Esophagus squamous epithelium (tissue), 4 donors: ENCODE measurements around a stretch of chr18.

GRCh38 chr18:170271-170999 is 12.1 kb downstream of the USP14 start:
- PRO-cap, result no peak
- RAMPAGE, long total RNA, 4 experiments, result no peak in any of the 4 experiments

DNA sequence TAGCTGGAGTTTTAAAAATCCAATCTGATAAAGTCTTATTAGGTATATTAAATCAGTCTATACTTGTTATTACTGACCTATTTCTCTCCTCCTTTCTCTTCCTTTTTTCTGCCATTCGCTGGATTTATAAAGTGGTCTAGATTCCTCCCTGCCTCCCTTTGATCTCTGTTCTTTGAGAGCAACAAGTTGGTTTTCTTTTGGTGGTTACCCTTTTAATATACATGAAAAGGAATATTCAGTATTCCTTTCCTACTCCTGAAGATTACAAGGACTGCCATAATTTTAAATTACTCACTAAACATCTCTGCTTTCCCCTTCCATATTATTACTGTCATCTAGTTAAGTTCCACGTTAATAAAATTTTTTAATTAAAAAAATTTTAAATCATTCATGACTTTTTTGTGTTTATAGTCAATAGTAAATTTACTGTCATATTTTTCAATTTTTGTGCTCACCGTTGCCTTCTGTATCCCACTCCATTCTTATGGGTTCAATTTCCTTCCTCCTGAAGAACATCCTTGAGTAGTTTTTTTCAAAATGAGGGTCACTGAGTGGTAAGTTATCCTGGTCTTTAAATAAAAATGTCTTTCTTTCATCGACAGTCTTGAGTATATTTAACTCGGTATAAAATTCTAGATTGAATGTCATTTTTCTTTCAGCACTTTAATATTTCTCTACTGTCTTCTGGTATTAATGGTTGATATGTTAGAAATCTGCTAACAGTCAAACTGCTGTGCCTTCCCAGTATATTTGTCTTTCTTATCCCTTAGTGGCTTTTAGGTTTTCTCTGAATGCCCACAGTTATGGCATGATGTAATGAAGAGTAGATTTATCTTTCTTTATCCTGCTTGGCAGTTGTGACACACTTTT is 23.8 kb downstream of the THOC1 start:
- PRO-cap, result no peak
- RAMPAGE, long total RNA, 4 experiments, result no peak in any of the 4 experiments

- PRO-cap, result unidirectional peak, minus-strand start at chr18:268477; unidirectional peak, minus-strand start at chr18:268827
- RAMPAGE, long total RNA, 4 experiments, result no peak in any of the 4 experiments
These were observed 731 bp upstream of the THOC1 start for GRCh38 chr18:268336-269219.

DNA sequence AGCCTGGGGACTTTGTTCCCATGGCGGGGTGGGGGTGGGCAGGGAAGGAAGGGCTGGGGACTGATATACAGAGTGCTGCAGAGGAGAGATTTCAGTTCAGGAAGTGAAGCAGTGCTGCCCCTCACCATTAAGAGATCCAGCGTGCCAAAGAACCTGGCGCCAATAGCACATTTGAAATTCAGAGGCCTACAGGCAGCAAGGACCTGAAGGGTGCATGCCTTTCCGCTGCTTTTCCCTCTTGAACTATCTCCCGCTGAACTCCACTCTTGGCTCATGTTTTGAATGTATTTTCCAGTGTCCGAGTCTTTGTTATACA is 94.7 kb upstream of the THOC1 start:
- PRO-cap, result no peak
- RAMPAGE, long total RNA, 4 experiments, result no peak in any of the 4 experiments

- PRO-cap, result no peak
- RAMPAGE, long total RNA, 4 experiments, result no peak in any of the 4 experiments
These were observed 43.3 kb downstream of the COLEC12 start for GRCh38 chr18:457107-457725.

DNA sequence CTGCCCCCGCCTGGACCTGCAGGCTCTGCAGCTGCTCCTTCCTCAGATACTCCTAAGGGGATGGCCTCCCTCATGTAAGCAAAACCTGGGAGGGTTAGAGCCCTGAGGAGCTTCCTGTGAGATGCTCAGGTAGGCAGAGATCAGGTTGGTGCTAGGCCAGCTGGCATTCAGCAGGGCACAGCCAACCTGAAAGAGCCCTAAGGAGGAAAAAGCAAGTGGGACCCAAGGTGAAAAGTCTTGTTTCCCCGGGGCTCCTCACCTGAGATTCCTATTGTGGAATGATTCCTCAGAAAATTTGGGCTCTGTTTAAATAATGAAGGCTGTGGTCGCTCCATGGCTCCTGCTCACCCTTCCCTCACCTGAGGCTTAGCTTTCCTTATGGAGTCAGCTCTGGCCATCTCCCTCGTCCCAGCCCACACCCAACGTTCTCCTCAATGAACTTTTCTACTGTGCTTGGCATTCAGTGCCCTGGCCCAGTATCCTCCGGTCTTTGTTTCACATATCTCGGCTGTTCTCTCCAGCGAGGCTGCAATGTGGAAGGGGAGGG is 23.9 kb downstream of the TYMS start:
- PRO-cap, result no peak
- RAMPAGE, long total RNA, 4 experiments, result no peak in any of the 4 experiments

- PRO-cap, result no peak
- RAMPAGE, long total RNA, 4 experiments, result no peak in any of the 4 experiments
These were observed 656 bp upstream of the ENOSF1 start for GRCh38 chr18:713044-713528.

DNA sequence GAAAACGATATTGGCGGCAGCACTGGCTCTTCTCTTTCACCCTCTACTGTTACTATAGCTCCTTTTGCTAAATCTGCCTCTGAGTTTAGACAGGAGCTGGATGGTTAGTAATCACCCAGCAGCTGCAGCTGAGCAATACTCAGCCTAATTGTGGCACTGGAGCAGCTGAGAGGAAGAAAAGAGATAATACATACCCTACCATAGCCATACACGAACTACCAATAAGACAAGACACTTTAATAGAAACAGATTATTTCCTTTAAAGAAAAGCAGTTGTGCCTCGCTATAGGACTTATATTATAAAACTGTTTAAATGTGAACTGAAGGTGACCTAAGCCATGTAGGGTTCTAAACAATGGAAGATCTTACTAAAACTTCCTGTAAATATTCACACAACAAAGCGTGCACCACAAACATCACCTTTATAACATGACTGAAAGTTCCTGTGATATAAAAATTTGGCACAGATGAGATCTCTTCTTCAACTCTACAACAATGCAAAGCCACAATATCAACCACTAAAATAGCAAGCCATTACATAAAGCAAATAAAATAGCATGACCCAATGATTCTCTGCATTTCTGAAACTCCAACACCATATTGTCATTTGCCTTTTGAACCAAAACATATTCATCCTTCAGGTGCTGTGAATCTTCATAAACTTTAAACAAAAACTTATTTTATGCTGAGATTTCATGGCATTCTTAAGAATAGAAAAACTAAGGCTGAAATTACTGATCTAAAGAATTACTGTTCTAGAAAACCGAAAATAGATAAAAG is 3.6 kb downstream of the YES1 start:
- PRO-cap, result no peak
- RAMPAGE, long total RNA, 4 experiments, result no peak in any of the 4 experiments

DNA sequence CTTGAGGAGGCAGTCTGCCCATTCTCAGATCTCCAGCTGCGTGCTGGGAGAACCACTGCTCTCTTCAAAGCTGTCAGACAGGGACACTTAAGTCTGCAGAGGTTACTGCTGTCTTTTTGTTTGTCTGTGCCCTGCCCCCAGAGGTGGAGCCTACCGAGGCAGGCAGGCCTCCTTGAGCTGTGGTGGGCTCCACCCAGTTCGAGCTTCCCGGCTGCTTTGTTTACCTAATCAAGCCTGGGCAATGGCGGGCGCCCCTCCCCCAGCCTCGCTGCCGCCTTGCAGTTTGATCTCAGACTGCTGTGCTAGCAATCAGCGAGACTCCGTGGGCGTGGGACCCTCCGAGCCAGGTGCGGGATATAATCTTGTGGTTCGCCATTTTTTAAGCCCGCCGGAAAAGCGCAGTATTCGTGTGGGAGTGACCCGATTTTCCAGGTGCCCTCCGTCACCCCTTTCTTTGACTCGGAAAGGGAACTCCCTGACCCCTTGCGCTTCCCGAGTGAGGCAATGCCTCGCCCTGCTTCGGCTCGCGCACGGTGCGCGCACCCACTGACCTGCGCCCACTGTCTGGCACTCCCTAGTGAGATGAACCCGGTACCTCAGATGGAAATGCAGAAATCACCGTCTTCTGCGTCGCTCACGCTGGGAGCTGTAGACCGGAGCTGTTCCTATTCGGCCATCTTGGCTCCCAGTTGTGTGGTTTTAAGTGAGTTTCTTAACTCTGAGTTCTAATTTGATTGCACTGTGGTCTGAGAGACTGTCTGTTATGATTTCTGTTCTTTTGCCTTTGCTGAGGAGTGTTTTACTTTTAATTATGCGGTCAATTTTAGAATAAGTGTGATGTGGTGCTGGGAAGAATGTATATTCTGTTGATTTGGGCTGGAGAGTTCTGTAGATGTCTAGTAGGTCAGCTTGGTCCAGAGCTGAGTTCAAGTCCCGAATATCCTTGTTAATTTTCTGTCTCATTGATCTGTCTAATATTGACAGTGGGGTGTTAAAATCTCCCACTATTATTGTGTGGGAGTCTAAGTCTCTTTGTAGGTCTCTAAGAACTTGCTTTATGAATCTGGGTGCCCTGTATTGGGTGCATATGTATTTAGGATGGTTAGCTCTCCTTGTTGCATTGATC is 71.9 kb downstream of the ADCYAP1 start:
- PRO-cap, result no peak
- RAMPAGE, long total RNA, 4 experiments, result start-site peak on the plus strand in 1 of 4 experiments, centred at position 585 of the sequence, 13 reads per replicate

DNA sequence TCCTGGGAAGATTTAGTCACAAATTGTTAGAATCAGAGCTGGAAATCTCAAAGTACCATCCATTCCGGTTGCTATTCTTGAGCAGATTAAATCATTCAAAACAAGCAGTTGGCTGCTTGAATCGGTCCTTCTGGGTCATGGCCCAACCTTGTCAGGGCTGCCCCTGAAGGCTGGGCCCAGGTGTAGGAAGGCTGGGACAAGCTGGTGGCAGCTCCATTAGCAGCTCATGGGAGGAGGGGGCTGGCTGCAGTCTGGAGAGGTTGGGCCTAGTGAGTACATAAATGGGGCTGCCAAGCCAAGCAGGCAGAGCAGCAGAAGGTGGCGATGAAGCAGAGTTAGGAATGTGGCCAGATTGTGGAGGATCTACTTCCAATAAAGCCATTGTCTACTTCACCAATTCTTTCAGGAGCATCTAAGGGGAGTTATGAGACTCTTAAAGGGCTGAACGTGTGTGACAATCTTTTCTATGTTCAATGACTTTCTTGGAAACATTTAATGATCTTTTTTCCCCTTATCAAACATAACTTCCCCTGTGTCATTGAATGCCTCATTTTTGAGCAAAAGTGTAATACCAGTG is 81.4 kb downstream of the ADCYAP1 start:
- PRO-cap, result no peak
- RAMPAGE, long total RNA, 4 experiments, result no peak in any of the 4 experiments

DNA sequence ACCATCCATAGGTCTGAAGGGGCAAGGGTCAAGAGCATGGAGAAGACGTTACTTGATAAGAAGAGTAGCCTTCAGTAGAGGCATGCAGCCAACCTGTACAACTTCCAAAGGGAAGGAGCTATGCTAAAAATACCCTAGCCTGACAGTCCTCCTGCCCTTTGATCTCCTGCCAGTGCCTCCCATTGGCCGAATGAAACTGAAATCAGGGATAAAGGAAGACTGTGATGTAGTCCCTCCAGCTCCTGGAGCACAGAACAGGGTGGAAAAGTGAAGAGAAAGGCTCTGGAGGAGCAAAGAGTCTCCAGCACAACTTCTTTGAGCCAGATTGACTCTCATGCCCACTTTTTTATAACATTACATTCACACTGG is 487.4 kb downstream of the ADCYAP1 start:
- PRO-cap, result no peak
- RAMPAGE, long total RNA, 4 experiments, result no peak in any of the 4 experiments

DNA sequence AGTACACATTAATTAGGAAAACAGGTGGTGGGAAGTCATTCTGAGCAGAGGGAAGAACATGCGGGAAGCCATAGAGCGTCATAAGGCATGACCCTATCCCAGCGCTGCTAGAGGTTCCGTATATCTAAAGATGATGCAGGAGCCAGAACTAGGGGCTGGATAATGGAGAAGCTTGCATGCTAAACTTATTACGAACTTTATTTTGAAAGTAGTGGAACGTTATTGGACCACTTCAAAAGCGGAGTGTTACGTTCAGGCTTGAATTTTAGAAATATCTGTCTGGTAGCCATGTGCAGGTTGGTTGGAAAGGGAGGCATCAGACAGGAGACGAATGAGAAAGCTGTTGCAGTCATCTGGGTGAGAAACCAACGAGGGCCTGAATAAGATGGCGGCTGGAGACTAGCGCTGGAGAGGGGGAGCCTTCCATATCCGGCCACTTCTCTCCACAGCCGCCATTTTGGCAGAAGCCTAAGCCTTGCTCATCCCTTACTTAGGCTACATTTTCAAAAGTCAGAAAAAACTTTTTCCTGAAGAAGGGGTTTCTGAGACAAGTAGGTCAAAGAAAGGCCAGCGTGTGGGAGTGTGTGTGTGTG is 220.8 kb downstream of the METTL4 start:
- PRO-cap, result no peak
- RAMPAGE, long total RNA, 4 experiments, result no peak in any of the 4 experiments

DNA sequence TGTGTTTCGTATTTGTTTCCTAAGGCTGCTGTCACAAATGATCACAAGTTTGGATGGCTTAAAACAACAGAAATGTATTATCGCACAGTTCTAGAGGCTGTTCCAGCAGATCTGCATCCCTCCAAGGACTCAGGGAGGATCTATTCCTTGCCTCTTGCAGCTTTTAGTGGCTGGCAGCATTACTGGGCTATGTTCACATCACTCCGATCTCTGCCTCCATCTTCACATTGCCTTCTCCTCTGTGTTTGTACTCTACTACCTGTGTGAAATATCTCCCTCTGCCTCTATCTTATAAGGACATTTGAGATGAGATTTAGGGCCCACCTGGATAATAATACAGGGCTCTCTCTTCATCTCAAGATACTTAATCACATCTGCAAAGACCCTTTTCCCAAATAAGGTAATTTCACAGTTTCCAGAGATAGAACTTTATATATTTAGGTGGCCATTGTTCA is 19.0 kb downstream of the NDC80 start:
- PRO-cap, result no peak
- RAMPAGE, long total RNA, 4 experiments, result no peak in any of the 4 experiments

- PRO-cap, result no peak
- RAMPAGE, long total RNA, 4 experiments, result no peak in any of the 4 experiments
These were observed 34.4 kb downstream of the NDC80 start for GRCh38 chr18:2605671-2606259.

- PRO-cap, result no peak
- RAMPAGE, long total RNA, 4 experiments, result no peak in any of the 4 experiments
These were observed 1.6 kb downstream of the SMCHD1 start for GRCh38 chr18:2657192-2657498.

DNA sequence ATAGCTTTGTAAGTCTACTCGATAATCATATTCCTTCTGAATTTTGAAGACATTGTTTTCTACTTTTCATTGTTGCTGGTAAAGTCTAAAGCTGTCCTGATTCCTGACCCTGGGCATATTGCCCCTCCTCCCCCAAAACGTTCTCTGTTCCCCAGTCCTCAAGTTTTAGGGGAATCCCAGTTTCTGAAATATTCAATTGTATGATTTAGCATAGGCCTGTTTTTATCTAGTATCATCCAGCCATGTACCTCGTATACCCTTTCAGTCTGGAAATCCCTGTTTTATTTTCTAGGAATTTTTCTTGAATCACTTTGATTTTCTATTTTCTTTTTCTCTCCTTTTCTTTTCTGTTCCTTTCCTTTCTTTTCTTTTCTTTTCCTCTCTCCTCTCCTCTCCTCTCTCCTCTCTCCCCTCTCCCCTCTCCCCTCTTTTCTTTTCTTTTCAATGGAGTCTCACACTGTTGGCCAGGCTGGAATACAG is 63.4 kb downstream of the SMCHD1 start:
- PRO-cap, result no peak
- RAMPAGE, long total RNA, 4 experiments, result no peak in any of the 4 experiments

GRCh38 chr18:2726360-2727076 is 71.0 kb downstream of the SMCHD1 start:
- PRO-cap, result no peak
- RAMPAGE, long total RNA, 4 experiments, result no peak in any of the 4 experiments

- PRO-cap, result no peak
- RAMPAGE, long total RNA, 4 experiments, result no peak in any of the 4 experiments
These were observed 81.0 kb downstream of the SMCHD1 start for GRCh38 chr18:2736399-2737044.

GRCh38 chr18:2800300-2801541 is 46.1 kb upstream of the EMILIN2 start:
- PRO-cap, result no peak
- RAMPAGE, long total RNA, 4 experiments, result no peak in any of the 4 experiments

GRCh38 chr18:2847535-2848229 is 876 bp downstream of the EMILIN2 start:
- PRO-cap, result bidirectional peak, plus-strand start at chr18:2848037, minus-strand start at chr18:2847906
- RAMPAGE, long total RNA, 4 experiments, result no peak in any of the 4 experiments